Mammary microvascular endothelial cell (primary cell): ENCODE results near the genes ANKRD40 and TOB1.

GRCh38 chr17:50637392-50638332, 3.0 kb downstream of the ABCC3 start:
- RAMPAGE, long total RNA = no peak

DNA sequence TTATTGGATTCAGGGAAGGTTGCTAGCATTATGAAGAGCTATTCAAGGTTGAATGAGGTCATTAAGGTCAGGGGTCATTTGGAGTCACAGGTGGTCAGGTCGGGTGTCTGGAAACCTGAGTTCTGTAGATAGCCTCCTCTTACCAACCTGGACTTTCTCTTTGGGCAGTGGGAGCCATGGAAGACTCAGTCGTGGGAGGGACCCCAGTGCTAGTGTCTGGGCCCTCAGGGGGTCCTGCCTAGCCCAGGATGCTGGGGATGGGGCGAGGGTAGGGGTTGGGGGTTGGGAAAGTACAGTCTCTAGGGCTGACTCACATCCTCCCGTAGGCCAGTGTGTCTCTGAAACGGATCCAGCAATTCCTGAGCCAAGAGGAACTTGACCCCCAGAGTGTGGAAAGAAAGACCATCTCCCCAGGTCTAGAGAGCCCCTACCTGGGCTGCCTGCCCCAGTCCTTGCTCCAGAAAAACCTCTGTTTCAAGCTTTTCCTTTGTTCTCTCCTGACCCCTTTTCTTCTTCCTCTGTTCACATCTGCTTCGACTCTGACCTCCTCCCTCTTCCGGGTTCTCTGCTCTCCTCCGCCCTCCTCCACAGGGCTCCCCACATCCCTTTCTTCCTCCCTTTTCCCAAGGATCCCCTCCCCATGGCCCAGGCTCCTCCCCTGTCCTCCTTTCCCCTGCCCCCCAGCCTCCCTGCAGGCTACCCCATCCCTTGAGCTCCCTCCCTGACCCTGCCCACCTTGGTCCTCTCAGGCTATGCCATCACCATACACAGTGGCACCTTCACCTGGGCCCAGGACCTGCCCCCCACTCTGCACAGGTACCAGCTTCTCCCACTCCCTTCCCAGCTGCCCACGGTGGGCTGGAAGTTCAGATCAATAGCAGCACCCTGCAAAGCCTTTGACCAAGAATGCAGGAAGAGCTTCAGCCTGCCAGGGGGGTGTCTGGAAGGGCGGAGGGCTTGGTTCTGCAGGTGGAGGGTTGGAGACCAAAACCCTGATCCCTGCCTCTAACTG, 33.7 kb downstream of the ABCC3 start:
- RAMPAGE, long total RNA = no peak

GRCh38 chr17:50684570-50685117, 23.1 kb downstream of the ANKRD40 start:
- RAMPAGE, long total RNA = no peak

GRCh38 chr17:50690565-50691329, 17.0 kb downstream of the ANKRD40 start:
- RAMPAGE, long total RNA = no peak

DNA sequence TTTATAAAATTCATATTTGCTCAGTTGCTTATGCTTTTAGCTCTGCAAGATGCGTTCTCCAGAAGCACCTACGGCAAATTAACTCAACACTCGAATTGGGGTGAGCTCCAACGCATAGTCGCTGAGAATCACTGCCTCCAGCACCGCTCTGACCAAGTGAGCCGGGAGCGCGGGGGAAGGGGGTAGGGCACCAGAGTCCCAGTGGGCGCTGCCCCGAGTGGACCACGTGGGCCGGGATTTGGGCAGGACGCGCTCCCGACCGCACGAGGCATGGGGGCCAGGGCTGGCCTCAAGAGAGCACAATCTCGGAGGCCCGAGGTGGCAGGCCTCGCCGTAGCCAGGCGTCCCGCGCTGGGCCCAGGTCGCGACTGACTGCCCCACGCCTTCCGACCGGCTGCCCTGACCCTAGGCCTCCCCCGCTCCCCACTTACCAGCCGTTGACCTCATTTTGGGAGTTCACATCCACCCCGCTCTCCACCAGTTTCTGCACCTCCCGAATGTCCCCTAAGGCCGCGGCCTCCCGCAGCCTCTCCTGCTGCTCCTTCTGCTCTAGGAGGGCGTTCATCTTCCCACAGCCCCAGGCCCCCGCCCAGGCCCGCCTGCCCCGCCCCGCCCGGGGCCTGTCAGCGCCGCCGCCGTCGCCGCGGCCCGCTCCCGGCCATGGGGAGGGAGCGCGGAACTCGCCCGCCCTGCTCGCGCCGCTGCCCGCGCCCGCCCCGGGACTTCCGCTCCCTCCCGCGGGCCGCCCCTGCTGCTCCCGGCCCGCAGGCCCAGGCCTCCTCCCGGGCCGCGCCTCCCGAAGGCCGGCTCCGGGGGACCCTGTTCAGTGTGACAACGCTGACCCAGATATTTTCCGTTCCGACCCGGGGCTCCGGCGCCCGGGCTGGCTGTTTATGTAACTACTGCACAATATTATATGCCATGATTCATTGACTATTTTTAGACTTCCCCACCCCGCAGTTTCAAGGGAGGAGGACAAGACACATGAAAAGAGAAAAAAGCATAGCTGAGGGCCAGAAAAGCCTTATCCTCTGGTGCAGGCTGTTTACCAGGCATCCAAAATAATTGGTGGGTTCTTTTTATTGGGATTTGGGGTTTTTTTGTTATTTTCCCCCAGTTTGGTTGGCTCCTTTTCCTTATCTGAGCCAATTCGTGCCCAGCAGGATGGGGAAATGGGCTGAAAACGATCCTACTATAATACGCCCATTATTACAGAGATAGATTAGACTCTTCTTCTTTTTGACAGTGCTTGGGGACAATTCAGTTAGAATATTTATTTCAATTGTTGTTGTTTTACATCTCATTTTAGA, at the start of gene ANKRD40:
Gene ANKRD40 (minus strand): TSS at position 825 of the 1,310 bp plus-strand sequence.
- RAMPAGE, long total RNA = start-site peak on the minus strand centred at position 534 of the sequence, 79 bp wide, 249 and 40 reads in 2 replicates

GRCh38 chr17:50708458-50709060, 845 bp upstream of the ANKRD40 start:
- RAMPAGE, long total RNA = no peak

DNA sequence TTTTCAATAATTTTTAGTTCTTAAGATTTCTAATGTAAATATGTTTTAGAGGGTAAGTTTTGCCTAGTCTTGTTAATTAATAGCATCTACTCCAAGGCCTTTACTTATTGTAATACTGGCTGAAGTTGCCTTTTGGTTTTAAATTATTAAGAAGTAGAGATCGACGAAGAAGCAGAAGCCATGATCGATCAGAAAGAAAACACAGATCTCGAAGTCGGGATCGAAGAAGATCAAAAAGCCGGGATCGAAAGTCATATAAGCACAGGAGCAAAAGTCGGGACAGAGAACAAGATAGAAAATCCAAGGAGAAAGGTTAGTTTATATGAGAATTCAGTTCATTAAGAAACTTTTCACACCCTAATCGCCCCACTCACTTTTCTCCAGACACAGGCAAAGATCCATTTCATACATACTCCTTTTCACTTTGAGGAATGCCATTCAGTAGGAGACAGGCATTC, 20.9 kb downstream of the ANKRD40CL start:
- RAMPAGE, long total RNA = no peak

GRCh38 chr17:50828520-50829102, 6.8 kb upstream of the WFIKKN2 start:
- RAMPAGE, long total RNA = no peak

- RAMPAGE, long total RNA = no peak
Observed at GRCh38 chr17:50845493-50846118, 10.2 kb downstream of the WFIKKN2 start.

DNA sequence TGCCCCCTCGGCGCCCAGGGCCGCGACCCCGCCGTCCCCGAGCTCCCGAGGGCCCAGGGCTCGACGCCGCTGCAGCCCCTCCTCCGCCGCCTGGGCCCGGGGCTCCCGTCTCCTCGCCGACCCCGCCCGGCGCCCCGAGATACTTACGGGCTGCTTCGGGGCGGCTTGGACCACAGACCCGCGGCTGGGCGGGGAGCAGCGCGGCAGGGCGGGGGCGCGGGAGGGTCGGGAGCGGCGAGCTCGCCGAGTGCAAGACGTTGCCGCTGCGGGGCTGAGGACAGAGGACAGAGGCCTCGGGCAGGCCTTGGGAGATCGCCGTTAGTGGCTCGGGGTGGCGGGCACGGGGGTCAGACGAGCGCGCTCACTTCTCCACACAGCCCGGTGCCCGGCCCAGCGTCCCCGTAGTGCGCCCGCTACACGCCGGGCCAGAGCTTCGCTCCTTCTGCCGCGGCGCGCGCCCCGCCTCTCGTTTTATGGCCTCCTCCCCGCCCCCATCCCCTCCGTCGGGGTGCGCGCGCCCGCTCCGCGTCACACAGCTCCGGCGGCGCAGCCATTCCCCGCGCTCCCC, at the start of gene TOB1:
Gene TOB1 (minus strand): TSS at position 444 of the 568 bp plus-strand sequence.
- RAMPAGE, long total RNA = start-site peak on the minus strand centred at position 481 of the sequence, 157 bp wide, 23 and 8 reads in 2 replicates

- RAMPAGE, long total RNA = no peak
Observed at GRCh38 chr17:50889518-50890122, 23.5 kb upstream of the TOB1 start.

GRCh38 chr17:50898872-50899372, 32.8 kb upstream of the TOB1 start:
- RAMPAGE, long total RNA = no peak

- RAMPAGE, long total RNA = no peak
Observed at GRCh38 chr17:50913891-50914379, 47.8 kb upstream of the TOB1 start.

DNA sequence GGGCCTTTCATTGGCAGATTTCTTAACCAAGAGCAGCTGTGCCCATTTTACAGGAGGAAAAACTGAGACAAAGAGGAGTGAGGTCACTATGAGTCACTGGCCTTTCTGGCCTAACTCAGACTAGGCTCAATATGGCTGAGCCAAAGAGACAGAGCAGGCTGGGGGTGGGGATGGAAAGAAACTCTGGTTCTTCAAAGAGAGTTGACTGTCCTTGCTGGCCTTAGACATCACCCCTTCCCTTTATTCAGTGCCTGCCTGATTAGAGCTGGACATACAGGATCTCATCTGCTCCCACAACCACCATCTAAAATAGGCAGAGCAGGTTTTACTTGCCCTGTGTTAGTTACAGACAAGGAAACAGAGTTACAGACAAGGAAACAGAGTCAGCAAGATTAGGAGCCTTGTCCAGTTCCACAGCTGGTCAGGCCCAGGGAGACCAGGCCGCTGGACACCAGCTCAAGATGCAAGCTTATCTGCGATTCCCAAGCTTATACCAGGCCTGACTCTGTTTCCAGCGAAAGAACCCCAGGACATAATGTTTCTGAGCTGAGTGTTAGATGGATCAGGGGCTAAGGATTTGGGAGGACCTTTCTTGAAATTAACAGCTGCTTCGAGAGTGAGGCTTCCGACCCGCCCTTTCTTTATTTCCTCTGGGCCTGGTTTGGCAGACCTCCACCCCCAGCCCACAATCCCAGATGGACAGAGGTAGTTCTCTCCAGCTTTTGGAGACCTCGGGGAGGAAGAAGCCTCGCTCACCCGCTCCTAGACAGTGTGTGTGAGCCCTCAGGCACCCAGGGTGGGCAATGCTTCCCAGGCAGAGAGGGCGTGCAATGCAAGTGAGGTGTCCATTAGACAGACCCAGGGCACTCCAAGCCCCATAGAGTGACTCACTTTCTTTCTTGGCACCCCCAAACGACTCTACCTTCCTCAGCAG, 50.3 kb upstream of the TOB1 start:
- RAMPAGE, long total RNA = no peak

GRCh38 chr17:50917154-50917869, 51.2 kb upstream of the TOB1 start:
- RAMPAGE, long total RNA = no peak

DNA sequence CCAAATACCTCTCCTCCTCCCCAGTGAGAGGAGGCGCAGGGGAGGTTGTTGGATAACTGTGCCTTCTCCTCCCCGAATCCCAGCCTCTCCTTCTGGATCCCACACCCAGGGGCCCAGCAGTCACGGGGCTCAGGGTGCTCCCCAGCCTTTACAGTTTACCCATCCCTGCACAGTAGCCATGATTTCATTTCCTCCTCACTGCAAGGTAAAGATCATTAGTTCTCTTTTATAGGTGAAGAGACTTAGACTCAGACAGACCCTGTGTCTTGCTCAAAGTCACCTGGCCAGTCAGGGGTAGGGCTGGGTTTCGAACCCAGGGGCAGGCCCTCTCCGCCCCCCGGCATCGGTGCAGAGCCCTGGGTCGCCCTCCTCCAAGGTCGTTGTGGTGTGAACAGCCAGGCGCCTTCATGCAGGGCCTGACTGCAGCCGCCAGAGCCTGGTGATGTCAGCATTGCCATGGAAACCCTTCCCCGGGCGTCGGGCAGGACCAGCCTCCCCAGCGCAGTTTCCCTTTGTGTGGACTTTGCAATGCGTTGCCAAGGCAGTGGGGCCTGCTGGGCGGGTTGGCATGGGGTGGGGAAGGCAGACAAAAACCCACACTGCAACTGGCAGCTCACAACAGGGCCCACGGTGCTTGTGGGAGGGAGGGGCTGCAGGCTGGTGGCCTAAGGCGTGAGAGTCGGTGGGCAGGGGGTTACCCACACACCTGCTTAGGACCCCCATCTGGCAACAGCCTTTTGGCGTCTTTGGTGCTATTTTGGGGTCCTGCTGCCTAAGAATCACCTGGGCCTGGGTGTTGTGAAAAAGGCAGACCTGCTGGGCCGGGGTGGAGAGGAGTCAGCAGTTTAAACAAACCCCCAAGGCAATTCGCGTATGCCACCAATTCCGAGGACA, 53.5 kb upstream of the TOB1 start:
- RAMPAGE, long total RNA = no peak

- RAMPAGE, long total RNA = no peak
Observed at GRCh38 chr17:50920647-50921564, 54.8 kb upstream of the TOB1 start.

DNA sequence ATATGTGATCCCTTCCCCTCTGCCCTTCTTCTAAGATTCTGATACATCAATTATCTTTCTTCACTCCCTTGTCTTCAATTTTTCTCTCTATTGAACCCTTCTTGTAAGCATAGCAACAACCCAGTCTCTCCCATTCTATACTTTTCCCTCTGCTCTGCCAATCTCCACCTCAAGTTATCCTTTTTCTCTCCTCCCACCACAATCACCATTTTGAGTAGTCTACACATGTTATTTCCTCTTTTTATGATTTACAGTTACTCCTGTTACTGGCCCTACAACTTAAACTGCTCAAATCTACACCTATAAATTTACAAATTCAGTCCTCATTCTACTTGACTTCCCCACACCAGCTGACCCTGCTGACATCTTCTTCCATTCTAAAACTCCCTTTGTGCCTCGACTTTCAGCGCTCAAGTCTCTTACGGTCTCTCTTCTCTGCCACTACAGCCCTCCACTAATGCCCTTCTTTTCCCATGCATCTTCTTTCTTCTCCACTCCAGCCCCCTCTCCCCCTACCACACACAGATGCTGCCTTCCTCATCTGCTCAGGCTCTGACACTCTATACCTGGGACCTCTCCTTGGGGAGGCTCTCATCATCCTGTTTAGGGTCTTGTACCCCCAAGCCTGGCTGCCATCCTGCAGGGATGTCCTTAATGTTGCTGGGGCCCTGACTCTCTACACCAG, 84.5 kb downstream of the SPAG9 start:
- RAMPAGE, long total RNA = no peak

DNA sequence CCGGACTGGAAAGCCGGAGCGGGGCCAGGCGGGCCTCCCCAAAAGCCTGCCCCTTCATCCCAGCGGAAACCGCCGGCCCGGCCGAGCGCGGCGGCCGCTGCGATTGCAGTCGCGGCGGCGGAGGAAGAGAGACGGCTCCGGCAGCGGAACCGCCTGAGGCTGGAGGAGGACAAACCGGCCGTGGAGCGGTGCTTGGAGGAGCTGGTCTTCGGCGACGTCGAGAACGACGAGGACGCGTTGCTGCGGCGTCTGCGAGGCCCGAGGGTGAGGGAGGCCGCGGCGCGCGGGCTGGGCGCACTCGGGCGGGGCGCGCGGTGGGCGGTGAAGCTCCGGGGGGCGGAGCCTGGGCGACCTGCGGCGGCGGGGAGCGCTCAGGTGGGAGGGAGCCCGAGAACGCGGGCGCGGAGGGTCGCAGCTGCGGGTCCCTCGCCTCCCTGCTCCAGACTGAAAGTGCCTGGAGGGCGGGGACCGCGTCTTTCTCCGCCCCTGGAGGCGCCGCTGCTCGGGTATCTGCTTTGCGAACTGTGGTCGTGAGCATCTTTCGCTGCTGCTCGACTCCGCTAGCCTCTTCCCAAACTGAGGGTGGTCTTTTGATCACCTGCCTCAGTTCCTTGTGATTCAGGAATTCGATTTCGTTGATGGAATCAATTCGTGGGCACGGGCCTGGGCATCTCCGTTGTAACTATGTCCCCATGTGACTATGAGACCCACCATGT, 475 bp downstream of the UTP18 start:
- RAMPAGE, long total RNA = no peak

DNA sequence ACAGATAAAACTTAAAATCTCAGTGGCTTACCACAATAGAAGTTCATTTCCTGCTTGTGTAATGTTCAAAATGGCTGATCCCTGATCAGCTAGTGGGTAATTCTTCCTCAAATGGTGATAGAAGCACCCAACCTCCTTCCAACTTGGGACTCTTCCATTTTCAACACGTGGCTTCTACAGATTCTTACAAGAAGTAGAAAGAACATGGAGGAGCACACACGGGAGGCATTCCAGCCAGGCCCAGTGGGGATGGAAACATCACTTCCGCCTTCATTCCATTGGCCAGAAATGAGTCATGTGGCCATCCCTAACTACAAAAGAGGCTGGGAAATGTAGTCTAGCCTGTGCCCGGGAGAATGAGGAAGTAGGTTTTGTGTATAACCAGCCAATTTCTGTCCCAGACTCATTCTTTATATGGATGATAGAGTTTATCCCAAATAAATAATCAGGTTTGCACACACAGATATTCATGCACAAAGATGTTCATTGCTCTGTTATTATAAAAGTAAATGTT, 112.3 kb downstream of the UTP18 start:
- RAMPAGE, long total RNA = no peak